H7 (cell line): ENCODE results near the gene ITGB5.

GRCh38 chr3:124848241-124848713, 38.9 kb downstream of the ITGB5 start:
- RAMPAGE, long total RNA: no peak

GRCh38 chr3:124887086-124888228, at the start of gene ITGB5:
TSS of gene ITGB5 (minus strand) at chr3:124887365.
- RAMPAGE, long total RNA: start-site peak on the minus strand at chr3:124887650-124887736, 40 reads

- RAMPAGE, long total RNA: no peak
These were observed 1.4 kb upstream of the HEG1 start for GRCh38 chr3:125057114-125057590.

GRCh38 chr3:125110817-125111530, 55.2 kb upstream of the HEG1 start:
- RAMPAGE, long total RNA: no peak

GRCh38 chr3:125124758-125125074, 68.9 kb upstream of the HEG1 start:
- RAMPAGE, long total RNA: no peak

- RAMPAGE, long total RNA: no peak
These were observed 20.2 kb downstream of the SLC12A8 start for GRCh38 chr3:125192303-125192768.

DNA sequence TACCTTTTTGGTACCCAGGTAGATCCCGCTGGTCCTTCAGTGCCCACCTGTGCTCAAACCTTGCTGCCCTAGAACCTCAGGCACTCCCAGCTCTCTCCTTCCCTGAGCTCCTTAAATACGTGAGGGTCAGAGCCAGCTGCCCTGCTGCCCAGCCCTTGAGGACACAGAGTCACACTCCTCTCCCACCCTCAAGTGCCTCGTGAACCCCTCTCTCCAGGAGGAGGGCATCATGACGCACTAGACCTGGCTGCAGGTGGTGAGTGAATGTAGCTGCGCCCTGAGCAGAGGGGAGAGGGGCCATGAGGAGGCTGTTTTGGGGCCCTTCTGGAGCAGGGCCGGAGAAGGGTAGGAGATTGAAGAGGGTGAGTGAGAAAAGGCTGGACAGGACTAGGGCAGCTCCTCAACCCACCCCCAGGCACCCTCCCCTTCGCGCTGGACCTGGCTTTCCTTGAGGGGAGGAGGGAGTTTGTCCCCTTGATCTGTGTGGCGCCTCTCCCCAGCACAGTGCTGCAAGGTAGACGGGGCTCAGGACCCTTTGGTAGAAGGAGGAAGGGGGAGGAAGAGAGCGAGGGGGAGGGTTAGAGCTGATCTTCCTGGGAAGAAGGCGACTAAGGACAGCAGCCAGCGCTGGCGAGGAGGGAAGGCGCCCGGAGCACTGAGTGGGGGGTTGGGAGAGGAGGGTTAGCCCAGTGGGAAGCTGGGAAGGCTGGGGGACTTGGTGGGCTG, 837 bp downstream of the SLC12A8 start:
- RAMPAGE, long total RNA: no peak

DNA sequence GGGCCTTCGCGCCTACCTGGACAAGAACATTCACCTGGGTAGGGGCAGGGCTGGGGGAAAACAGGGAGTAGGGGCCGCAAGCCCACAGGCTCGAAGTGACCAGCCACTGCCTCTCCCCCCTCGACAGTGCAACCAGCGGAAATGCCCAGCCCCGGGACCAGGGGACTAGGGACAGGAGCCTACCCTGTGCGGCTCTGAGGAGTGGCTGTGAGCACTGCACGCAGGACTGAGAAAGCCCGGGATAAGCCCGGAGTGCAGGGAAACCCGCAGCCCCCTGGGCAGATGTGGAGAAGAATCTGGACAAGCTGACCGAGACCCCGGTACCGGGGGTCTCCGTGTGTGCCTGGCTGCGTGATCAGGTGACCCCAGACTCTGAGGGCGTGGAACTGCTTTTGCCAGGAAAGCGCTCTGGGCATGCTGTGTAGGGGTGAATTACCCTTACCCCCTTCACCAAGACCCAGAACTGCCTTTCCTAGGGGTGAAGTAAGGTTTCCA, 392 bp upstream of the SLC12A8 start:
- RAMPAGE, long total RNA: no peak

DNA sequence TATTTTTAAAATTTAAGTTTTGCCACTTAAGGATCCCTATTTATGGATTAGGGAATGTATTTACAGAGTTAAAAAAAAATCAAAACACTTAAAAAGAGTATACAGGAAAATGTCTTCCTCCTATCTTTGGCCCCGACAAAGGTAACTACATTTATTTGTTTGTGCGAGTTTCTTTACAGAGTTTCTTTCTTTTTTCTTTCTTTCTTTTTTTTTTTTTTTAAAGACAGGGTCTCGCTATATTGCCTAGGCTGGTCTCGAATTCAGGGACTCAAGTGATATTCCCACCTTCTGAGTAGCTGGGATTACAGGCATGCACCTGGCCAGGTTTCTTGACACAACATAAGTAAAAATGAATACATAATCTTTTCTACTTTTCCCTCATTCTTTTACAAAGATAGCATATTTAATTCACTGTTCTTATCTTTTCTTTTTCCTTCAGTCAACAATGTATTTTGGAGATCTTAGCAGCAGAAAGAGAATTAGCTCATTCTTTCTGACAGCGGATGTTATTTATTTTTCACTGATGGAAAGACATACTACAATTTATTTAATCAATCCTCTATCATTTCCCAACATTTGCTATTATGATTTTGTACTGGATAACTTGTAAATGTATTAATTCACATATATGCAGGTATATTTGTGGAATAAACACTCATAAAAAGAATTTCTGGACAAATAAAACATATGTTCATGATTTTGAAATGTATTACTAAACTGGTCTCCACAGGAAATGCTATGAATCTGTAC, 28.7 kb upstream of the SLC12A8 start:
- RAMPAGE, long total RNA: no peak

DNA sequence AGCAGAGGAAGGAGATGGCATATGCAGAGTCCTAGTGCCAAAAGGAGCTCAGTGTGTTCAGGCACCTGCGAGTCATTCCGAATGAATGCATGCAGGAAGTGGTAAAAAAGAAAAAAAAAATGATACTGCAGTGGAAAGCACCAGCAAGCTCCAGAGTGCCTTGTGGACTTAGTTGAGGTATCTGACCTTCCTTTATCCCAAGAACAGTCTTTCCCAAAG, 6.6 kb upstream of the ZNF148 start:
- RAMPAGE, long total RNA: no peak

- RAMPAGE, long total RNA: no peak
These were observed 20.0 kb upstream of the ZNF148 start for GRCh38 chr3:125395104-125395530.

GRCh38 chr3:125602714-125602999, 7.4 kb upstream of the OSBPL11 start:
- RAMPAGE, long total RNA: no peak

- RAMPAGE, long total RNA: no peak
These were observed 37.8 kb upstream of the OSBPL11 start for GRCh38 chr3:125632997-125633604.

GRCh38 chr3:125800709-125801126, 168.3 kb upstream of the ROPN1B start:
- RAMPAGE, long total RNA: no peak

GRCh38 chr3:125915631-125916454, 53.1 kb upstream of the ROPN1B start:
- RAMPAGE, long total RNA: no peak

GRCh38 chr3:126067942-126068281, 16.0 kb downstream of the SLC41A3 start:
- RAMPAGE, long total RNA: no peak

GRCh38 chr3:126340078-126340595, 17.1 kb downstream of the KLF15 start:
- RAMPAGE, long total RNA: no peak

- RAMPAGE, long total RNA: no peak
These were observed 15.7 kb downstream of the KLF15 start for GRCh38 chr3:126341417-126341965.

- RAMPAGE, long total RNA: no peak
These were observed 11.4 kb downstream of the KLF15 start for GRCh38 chr3:126345454-126346489.

GRCh38 chr3:126351920-126353124, 4.9 kb downstream of the KLF15 start:
- RAMPAGE, long total RNA: no peak